Measurements from ENCODE around the genes MYPN and SUPV3L1.

DNA sequence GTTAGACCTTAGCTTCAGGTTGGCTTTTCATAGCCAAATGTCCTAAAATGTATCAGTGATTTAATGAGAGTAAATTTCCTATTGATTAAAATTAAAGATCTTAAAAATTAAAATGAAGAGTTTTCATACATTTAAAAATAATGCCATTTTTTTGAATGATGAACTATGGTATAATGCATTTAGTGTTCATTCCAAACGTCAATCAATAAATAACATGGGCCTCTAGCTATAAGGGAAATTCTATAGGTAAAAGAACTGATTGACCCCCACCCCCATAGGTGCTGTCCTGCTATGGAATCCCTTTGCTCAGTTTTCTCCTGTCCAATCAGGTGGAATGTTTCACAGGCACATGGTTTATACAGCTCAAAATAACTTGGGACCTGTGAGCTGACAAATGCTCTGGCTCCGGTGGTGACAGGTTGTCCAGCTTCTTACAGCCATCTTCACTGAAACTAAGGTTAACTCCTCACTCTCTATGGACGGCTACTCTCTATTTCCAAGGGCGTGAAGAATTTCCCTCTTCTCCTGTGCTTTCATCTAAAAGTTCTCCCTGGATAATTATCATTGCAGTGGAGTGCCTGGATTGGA lies at the start of gene MYPN:
Gene MYPN (plus strand): TSS at position 385 of the 588 bp plus-strand sequence.
- RRBS: no CpG with 5 or more reads among the region's 4 CpGs

DNA sequence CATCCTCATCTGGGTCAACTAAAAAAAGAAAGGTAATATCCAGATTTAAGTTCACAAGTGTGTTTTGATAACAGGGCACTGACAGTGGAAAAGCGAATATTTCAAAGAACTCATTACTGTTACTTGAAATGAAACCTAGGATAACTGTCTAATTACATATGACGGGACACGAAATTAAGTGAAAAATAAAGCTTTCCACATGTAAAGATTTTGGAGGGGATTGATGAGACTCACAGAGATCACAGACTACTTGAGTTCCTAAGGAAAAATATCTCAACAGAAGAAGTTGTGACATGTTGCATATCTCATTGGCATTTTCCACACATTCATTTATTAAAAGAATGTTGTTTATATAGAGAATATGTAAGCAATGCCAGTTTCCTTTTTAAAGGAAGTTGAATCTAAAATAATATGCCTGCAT lies 414 bp downstream of the MYPN start:
- RRBS: no CpG with 5 or more reads among the region's 3 CpGs

DNA sequence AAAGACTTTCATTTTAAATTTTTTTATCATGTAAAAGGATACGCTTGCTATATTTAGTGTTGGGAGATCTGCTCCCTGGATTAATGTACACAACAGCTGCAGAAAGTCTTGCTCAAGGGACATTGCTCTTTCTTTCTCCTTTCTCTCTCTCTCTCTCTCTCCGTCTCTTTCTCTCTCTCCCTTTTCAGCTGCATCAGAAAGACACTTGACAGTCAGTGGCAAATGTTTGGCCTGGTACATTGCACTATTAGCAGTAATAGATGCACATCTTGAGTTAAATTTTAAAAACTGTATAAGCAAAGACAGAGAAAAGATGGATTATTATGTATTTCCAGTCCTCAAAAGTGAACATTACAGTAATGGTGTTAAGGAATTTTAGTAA lies 816 bp downstream of the MYPN start:
- RRBS: no CpG with 5 or more reads among the region's 2 CpGs

- RRBS: no CpG with 5 or more reads among the region's 2 CpGs
Observed at GRCh38 chr10:68133440-68133979, 24.2 kb downstream of the MYPN start.

- RRBS: no CpG with 5 or more reads among the region's 4 CpGs
Observed at GRCh38 chr10:68142803-68143115, 33.5 kb downstream of the MYPN start.

- RRBS: no CpG with 5 or more reads among the region's 7 CpGs
Observed at GRCh38 chr10:68336911-68337532, 4.3 kb upstream of the PBLD start.

DNA sequence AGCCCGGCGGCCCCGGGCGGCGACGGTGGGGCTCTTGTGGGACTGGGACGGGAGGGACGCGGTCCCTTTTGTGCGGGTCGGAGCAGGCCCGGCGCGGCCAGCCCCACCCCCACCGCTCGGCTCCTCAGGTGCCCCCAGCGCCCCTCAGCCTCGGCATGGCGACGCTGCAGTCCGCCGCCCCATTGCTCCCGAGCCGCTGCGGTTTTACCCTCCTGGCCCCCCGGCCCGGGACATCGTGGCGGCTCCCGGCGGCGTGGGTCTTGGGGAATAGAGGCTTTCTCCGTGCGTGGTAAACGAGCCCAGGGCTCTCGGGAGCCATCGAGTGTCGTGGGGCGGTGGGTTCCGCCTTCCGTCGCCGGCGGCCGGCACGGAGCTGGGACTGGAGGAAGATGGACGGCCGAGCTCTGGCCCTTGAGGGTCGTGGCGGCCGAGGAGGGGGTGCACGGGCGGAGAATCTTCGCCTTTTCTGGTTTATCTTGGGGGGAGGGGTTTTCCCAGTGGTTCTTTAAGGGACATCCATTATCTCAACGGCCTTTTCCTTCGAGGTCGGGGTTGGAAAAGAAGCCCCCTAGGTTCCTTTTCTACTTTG lies 437 bp downstream of the CCAR1 start:
- RRBS: 2% methylated on average over 18 of the region's 57 CpGs

GRCh38 chr10:69045295-69046383 lies 42.3 kb upstream of the SRGN start:
- RRBS: no CpG with 5 or more reads among the region's 9 CpGs

DNA sequence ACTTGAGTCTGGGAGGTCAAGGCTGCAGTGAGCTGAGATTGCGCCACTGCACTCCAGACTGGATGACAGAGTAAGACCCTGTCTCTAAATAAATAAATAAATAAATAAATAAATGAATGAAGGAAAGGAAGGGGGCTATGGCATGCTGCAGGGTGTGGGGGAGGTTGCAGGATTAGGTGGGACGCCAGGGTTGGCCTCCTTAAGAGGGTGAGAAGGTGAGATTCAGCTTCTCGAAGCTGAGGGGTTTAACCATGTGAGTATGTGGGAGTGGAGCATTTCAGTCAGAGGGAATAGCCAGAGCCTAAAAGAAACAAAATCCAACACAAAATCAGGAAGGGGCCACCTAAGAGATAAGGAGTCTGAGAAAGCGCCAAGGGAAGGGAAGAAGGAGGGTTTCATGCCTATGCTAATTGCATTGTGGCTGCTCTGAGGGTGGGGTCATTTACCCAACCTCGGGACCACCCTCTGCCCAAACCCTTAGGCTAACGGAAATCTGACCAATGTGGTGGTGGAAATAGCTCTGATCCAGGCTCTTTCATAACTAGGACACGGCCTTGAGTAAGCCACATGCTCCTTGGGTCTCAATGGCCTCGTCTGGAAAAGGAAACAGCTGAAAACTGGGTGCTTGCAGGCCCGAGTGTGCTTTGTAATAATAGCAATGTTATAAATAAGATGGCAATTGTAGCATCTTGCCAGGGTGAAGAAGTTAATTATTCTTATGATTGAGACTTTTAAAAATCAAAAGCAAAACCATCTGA lies 15.0 kb upstream of the SRGN start:
- RRBS: no CpG with 5 or more reads among the region's 9 CpGs

DNA sequence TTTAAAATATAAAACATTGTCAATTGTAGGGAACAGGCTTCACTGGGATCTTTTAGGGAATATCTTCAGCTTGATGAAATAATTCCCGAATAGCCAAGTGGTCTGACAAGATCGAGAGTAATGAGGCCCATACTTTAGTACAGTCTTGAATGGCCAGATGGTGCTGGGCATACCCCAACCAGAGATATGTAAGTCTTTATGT lies 1.3 kb downstream of the SRGN start:
- RRBS: no CpG with 5 or more reads among the region's 2 CpGs

GRCh38 chr10:69100369-69101065 lies 12.6 kb downstream of the SRGN start:
- RRBS: no CpG with 5 or more reads among the region's 7 CpGs

DNA sequence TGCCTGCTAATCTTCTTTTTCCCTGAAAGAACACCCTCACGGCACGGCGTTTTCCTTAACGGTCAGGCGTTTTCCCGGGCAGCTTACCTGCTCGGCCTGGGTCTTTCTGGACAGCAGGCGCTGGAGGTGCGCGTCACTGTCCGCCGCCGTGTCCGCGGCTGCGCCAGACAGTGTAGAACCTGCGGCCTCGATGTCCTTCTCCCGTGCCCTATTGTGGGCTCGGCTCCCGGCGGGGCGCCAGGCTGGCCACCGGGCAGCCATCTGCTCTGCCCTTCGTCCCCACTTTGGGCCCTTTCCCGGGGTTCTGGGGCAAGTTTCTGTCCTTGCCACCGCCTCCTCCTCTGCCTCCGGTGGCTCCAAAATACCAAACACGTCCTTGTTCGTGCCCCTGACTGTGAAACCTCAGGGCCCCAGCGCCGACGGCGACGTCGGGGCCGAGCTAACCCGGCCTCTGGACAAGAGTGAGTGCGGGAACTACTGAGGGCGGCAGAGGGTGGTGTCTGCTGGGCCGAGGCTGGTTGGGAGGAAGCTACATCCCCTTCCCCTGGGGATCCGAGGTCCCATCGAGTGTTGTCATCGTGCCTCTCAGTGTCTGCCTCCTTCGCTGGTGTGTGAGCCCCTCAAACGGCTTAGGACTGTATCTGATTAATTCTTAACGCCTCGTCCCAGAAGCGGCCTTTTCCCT lies at the start of gene SUPV3L1:
Gene SUPV3L1 (plus strand): TSS at position 133 of the 685 bp plus-strand sequence.
- RRBS: 2% methylated on average over 15 of the region's 49 CpGs

GRCh38 chr10:69229296-69230095 lies 9.4 kb downstream of the HKDC1 start:
- RRBS: 97% methylated on average over 5 of the region's 16 CpGs

DNA sequence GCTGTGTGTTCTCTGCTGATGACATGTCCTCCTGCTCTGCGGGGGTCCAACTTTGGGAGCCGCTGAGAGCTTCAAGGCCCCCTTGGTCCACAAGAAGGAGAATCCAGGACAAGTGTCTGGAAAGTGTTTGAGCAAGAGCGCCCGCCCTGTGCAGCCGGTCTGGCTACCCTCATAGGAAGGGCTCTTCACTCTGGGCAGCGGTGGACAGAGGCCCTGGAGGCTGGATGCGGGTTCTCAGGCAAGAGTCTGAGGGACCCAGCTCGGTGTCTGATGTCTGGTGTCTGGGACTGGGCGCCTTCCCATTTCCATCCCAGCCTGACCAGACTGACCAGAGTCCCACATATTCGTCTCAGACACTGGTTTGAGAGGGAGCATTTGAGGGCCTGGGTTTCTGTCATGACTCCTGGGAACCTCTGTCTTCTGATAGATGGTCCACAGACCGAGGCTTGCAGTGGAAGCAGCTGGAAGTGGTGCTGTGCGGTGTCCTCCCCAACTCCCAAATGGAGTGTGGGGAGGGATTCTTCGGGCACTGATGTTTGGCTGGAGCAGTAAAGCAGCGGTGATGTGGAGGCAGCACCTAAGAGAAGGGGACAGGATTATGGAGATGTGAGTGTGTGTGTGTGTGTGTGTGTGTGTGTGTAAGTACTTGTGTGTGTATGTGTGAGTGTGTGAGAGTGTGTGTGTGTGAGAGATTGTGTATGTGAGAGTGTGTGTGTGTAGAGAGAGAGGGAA lies 19.6 kb downstream of the HK1 start:
- RRBS: no CpG with 5 or more reads among the region's 14 CpGs

DNA sequence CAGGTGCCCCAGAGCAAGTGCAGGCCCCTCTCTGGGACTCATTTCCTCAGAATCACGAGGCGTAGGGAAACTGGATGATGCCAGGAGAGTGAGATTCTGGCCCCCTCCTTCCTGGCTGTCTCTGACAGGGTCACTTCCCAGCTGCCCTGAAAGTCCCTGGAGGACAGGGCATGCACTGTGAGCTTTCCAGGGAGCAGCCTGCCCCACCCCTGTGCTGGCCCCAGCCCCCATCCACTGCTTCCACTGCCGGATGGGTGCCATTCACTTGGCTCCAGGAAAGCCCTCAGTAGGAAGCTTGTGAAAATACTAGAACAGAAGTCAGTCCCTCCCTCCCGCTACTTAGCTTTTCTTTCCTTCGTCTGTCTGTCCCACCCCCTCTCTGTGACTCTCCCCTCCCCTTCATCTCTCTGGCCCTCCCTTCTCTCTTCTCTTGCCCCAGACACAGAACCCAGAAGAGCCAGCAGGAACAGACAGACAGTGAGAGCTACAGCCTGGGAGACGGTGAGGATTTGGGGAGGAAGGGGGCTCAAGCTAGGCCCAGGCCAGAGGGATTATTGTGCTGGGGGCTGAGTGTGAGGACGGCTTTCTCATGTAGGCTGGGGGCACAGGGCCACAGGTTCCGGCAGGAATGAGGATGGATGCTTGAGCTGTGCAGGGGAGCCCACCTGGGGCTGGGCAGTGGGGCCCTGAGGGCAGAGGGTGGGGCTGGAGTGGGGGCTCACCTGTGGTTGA lies 10.2 kb downstream of the TACR2 start:
- RRBS: no CpG with 5 or more reads among the region's 8 CpGs

- RRBS: no CpG with 5 or more reads among the region's 9 CpGs
Observed at GRCh38 chr10:69438554-69439218, 12.6 kb upstream of the TSPAN15 start.

GRCh38 chr10:69453822-69454332 lies 2.6 kb downstream of the TSPAN15 start:
- RRBS: no CpG with 5 or more reads among the region's 4 CpGs

DNA sequence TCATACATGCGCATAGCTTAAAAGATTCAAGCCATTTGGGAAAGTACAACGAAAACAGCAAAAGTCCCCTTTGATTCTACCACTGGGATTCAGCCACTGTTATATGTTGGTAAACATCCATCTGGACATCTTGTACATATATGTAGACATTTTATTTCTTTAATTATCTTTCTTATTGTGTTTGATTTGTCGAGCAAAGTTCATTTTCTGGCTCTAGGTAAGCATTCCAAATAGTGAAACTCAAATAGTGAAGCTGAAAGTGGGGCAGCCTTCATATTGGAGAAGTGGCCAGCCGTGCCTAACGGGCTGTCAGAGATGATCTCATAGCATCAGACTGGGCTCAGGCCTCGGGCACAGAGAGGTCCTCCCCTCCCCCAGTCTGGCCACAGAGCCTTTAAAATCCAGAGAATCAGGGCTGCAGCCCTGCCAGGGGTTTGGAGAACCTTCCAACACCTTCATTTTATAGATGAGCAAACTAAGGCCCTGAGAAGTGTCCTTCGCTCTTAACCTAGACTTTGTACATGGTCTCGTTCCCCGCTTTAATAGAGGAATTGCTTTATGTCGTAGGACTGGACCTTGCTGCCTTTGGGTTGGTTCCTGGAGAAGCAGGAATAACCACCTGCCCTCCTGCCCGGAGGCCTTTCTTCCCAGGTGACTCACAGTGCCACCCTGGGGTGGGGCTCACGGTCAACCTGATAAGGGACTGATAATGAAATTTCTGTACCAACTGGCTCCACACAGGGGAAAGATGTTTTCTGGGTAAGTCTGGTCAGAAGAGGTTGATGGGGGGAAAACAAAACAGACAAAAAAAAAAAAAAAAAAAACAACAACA lies 7.3 kb downstream of the TSPAN15 start:
- RRBS: no CpG with 5 or more reads among the region's 12 CpGs

GRCh38 chr10:69459134-69460158 lies 8.2 kb downstream of the TSPAN15 start:
- RRBS: no CpG with 5 or more reads among the region's 14 CpGs

GRCh38 chr10:70150102-70151292 lies 4.0 kb upstream of the TYSND1 start:
- RRBS: no CpG with 5 or more reads among the region's 7 CpGs